SK-N-SH (cell line): ENCODE results near the gene INPP5A.

GRCh38 chr10:131903432-131903971 lies 2.7 kb downstream of the PPP2R2D start:
- RRBS: no CpG with 5 or more reads among the region's 7 CpGs
CAGE:
- cytosol, long polyA plus RNA: no peak
- long polyA plus RNA: no peak
- nucleus, long polyA plus RNA: no peak

DNA sequence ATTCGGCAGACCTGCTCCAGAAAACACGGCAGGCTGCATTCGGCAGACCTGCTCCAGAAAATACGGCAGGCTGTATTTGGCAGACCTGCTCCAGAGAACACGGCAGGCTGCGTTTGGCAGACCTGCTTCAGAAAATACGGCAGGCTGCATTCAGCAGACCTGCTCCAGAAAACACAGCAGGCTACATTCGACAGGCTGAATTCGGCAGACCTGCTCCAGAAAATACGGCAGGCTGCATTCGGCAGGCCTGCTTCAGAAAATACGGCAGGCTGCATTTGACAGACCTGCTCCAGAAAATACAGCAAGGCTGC lies 38.6 kb downstream of the PPP2R2D start:
- RRBS: no CpG with 5 or more reads among the region's 12 CpGs
CAGE:
- cytosol, long polyA plus RNA: no peak
- long polyA plus RNA: no peak
- nucleus, long polyA plus RNA: no peak

DNA sequence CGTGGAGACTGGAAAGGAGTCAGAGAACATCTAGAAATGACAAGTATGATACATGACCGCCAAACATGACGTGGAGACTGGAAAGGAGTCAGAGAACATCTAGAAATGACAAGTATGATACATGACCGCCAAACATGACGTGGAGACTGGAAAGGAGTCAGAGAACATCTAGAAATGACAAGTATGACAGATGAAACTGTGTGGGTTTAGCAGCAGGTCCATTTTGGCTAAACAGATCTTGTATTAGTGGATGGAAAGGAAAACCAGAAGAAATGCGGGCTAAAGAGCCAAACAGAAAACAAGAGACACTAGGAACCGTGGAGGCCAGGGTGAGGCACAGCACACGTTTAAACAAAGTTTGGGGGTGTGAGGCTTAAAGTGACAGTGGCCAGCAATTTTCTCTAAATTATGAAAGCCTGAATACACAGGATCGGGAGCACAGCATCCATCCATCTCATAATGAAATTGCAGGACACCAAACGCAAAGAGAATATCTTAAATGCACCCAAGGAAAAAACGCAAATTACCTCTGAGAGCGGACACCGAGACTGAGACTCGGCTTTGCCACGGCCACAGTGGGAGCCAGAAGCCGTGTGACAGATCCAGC lies 31.7 kb downstream of the BNIP3 start:
- RRBS: no CpG with 5 or more reads among the region's 16 CpGs
CAGE:
- cytosol, long polyA plus RNA: no peak
- long polyA plus RNA: no peak
- nucleus, long polyA plus RNA: no peak

DNA sequence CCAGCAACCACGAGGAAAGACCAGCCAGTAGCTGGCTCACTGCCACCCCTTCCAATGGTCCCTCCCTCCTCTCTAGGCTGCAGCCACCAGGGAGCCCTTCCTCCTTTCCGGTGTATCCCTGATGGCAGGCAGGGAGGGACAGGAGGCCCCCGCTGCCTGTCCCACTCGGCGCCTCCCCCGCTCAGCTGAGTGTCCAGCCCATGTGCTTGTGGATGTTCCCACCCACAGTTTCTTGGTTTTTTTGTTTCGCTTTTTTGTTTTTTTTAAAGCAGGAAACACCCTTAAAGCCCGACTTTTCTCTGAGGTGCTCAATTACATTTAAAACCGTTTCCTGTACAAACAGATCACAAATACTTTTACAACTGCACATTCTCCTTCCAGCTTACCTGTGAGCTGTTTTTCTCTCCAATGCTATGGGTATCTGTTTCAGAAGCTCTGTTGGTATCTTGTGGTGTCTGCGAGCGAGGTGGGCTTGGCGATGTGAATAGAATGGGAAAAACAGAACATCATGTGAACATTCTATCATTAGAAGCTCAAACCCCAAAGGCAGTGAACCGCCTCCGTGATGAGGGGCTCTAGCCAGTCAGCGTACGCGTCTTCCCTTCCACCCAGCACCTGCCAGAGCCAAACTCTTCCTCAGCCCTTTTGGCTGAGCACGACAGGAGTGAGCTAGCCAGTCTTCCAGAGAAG lies 8.9 kb downstream of the BNIP3 start:
- RRBS: no CpG with 5 or more reads among the region's 18 CpGs
CAGE:
- cytosol, long polyA plus RNA: no peak
- long polyA plus RNA: no peak
- nucleus, long polyA plus RNA: no peak

- RRBS: 0% methylated on average over 2 of the region's 29 CpGs
CAGE:
- cytosol, long polyA plus RNA: no peak
- long polyA plus RNA: no peak
- nucleus, long polyA plus RNA: no peak
Observed at GRCh38 chr10:132036869-132037176, 28.9 kb upstream of the JAKMIP3 start.

DNA sequence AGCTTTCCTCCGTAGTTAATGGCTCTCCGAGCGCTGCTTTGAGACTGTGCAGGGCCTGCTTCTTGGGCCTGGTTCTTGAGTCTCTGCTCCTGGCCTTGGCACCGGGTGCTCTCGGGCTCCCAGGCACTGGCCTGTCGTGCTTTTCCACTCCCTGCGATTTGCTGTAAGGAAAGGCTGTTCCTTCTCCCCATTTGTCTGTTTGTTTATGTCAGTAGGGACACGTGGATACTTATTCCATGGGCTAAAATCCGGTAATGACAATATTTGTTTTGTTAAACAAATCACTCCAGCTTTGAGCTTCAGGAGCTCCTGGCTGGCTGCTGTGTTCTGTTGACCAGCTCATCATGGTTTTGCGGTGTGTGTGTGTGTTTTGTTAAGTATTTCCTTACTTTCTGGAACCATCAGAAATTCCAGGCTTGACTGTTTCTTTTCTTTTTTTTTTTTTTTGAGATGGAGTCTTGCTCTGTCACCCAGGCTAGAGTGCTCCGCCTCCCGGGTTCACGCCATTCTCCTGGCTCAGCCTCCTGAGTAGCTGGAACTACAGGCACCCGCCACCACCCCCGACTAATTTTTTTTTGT lies 17.4 kb upstream of the JAKMIP3 start:
- RRBS: no CpG with 5 or more reads among the region's 15 CpGs
CAGE:
- cytosol, long polyA plus RNA: no peak
- long polyA plus RNA: no peak
- nucleus, long polyA plus RNA: no peak

DNA sequence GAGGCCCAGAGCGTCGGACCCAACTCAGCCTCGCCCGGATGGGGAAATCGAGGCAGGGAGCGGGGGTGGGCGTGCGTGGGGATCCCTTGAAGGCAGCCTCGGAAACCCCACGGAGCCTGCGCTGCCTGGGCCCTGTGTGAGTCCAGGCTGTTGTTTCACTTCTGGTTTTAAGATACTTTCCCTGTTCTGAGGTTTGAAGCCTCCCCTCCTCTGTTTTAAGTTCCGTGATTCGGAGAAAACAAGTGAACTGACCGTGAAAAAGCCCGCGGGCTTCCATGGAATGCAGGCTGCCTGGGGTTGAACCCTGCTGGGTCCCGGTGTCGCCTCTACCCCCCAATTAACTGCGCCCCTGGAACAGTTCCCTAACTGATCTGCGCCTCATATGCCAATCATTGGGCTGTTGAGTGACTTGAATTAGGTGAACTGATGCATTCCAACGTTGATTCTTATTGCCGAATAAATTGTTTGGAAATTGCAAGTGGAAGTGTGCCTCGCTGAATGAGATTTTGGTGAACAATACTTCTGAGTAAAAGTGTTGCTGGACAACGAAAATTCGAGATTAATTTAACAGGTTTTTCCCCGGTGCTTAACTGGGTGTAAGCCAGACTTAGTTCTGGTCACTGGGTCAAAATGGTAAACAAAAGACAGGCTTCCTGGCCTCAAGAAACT lies 542 bp downstream of the LRRC27 start:
- RRBS: no CpG with 5 or more reads among the region's 26 CpGs
CAGE:
- cytosol, long polyA plus RNA: no peak
- long polyA plus RNA: no peak
- nucleus, long polyA plus RNA: no peak

DNA sequence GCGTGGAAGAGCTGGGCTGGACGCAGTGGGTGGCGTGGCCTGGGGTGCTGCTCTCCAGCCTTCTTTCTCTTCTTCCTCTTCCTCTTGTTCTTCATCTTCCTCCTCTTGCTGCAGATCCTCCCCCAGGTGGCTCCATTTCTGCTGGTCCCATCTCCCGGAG lies 23.2 kb downstream of the PWWP2B start:
- RRBS: no CpG with 5 or more reads among the region's 4 CpGs
CAGE:
- cytosol, long polyA plus RNA: no peak
- long polyA plus RNA: no peak
- nucleus, long polyA plus RNA: no peak

GRCh38 chr10:132430007-132430556 lies 33.1 kb downstream of the PWWP2B start:
- RRBS: no CpG with 5 or more reads among the region's 8 CpGs
CAGE:
- cytosol, long polyA plus RNA: no peak
- long polyA plus RNA: no peak
- nucleus, long polyA plus RNA: no peak

GRCh38 chr10:132434156-132434804 lies 37.3 kb downstream of the PWWP2B start:
- RRBS: 100% methylated on average over 4 of the region's 16 CpGs
CAGE:
- cytosol, long polyA plus RNA: no peak
- long polyA plus RNA: no peak
- nucleus, long polyA plus RNA: no peak

DNA sequence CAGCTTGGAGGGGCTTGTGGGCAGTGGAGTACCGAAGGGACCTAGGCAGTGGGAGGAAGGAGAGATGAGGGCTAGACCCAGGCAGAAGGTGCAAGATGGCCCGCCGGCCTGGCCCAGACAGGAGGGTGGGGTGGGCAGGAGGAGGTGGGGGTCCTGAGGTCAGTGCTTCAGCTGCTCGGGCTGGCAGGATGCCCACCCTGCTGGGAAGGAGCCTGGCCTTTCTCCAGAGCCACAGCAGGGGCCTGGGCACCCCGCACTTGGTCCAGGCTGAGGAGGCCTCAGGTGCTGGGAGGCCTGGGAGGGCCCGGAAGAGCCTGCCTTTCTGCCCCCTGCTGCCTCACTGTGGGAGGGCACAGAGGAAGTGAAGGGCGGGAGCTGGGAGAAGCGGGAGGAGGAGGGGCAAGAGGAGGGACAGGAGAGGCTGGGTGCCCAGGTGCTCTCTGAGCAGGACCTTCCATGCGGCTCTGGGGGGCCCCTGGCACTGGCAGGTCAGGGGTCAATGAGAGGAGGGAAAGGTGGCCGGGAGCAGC lies 49.7 kb downstream of the PWWP2B start:
- RRBS: 55% methylated on average over 1 of the region's 10 CpGs
CAGE:
- cytosol, long polyA plus RNA: no peak
- long polyA plus RNA: no peak
- nucleus, long polyA plus RNA: no peak

DNA sequence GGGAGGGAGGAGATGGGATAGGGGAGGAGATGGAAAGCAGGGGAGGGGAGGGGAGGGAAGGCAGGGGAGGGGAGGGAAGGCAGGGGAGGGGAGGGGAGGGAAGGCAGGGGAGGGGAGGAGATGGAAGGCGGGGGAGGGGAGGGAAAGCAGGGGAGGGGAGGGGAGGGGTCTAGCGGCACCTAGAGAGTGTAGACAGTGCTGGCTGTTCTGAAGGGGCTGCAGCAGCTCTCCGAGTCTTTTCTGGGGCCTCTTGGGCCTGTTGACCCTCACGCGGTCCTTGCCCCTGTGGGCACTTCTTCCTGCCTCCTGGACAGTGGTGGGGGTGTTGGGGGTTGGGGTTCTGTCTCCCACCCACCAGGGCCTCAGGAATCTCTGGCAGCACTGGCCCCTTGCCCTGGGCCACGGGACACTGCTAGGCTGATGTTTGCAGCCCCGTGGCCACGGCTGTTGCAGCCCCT lies 69.0 kb upstream of the INPP5A start:
- RRBS: no CpG with 5 or more reads among the region's 8 CpGs
CAGE:
- cytosol, long polyA plus RNA: no peak
- long polyA plus RNA: no peak
- nucleus, long polyA plus RNA: no peak

- RRBS: no CpG with 5 or more reads among the region's 8 CpGs
CAGE:
- cytosol, long polyA plus RNA: no peak
- long polyA plus RNA: no peak
- nucleus, long polyA plus RNA: no peak
Observed at GRCh38 chr10:132480268-132480617, 57.3 kb upstream of the INPP5A start.

DNA sequence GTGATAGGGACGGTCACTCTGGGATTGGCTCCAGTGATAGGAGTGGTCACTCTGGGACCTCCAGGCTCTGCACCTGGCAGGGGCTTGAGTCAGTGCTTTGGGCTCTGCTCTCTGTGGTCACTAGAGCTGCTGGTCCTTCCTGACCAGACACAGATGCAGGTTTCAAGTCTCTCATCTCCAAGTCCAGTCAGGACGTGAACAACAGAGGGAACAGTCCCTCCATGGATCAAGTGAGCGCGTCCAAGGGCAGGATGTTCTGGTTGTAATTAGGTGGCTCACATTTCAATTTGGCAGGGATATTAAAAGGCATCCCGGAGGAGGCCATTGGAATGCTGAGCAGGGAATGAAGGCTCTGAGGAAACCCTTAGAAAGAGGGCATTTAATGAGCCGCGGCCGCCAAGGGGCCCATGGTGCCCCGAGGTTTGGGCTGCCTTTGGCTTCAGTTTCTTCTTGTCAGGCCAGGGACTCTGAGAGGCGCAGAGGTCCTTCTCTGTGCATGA lies 30.9 kb upstream of the INPP5A start:
- RRBS: no CpG with 5 or more reads among the region's 10 CpGs
CAGE:
- cytosol, long polyA plus RNA: no peak
- long polyA plus RNA: no peak
- nucleus, long polyA plus RNA: no peak

- RRBS: 71% methylated on average over 7 of the region's 17 CpGs
CAGE:
- cytosol, long polyA plus RNA: no peak
- long polyA plus RNA: no peak
- nucleus, long polyA plus RNA: no peak
Observed at GRCh38 chr10:132520404-132520867, 17.2 kb upstream of the INPP5A start.

DNA sequence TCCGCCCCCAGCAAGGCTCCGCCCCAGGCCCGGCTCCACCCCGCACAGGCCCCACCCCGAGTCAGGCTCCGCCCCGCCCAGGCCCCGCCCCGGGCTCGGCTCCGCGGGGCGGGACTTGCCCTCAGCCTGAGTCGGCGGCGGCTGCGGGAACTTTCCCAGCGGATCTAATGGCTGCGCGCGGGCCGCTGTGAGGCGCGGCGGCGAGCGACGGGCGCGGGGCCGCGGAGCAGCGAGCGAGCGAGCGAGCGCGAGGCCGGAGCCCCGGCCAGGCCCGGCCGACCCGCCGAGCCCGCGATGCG lies at the start of gene INPP5A:
INPP5A (plus strand) TSS at position 114 of the 299 bp plus-strand sequence.
- RRBS: 3% methylated on average over 7 of the region's 47 CpGs
CAGE:
- cytosol, long polyA plus RNA: no peak
- long polyA plus RNA: no peak
- nucleus, long polyA plus RNA: no peak

DNA sequence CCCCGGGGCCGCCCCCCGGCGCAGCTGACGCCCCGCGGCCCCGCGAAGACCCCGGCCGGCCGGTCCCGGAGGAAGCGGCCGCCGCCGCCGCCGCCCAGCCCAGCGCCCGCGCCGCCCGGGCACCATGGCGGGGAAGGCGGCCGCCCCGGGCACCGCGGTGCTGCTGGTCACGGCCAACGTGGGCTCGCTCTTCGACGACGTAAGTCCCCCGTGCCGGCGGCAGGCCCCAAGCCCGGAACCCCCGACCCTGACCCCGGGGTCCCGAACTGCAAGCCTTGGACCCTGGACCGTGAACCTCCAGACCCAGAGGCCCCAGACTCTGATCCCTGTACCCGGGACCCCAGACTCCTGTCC lies 363 bp downstream of the INPP5A start:
- RRBS: 2% methylated on average over 35 of the region's 45 CpGs
CAGE:
- cytosol, long polyA plus RNA: no peak
- long polyA plus RNA: no peak
- nucleus, long polyA plus RNA: no peak

GRCh38 chr10:132556078-132556498 lies 18.5 kb downstream of the INPP5A start:
- RRBS: no CpG with 5 or more reads among the region's 9 CpGs
CAGE:
- cytosol, long polyA plus RNA: no peak
- long polyA plus RNA: no peak
- nucleus, long polyA plus RNA: no peak

- RRBS: 98% methylated on average over 3 of the region's 18 CpGs
CAGE:
- cytosol, long polyA plus RNA: no peak
- long polyA plus RNA: no peak
- nucleus, long polyA plus RNA: no peak
Observed at GRCh38 chr10:132592677-132593393, 55.2 kb downstream of the INPP5A start.

DNA sequence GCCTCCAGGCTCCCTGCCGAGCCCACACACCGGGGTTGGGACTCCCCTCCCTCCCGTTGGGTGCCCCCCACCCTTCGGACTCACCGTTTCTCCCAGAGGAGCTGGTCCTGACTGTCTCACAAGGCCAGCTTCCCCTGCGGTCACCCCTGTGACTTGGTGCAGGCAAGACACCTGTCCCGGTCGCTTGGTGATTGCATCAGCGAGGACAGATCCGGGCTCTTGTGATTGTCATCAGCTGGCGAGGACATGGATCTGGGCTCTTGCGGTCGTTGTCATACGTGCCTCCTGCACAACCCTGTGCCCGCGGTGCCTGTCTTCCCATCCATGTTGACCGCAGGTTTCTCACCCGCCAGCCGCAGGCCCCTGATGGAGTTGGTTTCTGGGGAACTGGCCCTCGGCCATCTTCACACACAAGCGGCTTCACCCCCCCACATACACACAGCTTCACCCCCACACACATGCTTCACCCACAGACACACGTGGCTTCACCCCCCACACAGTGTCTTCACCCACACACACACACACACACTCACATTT lies 82.9 kb downstream of the NKX6-2 start:
- RRBS: 96% methylated on average over 2 of the region's 22 CpGs
CAGE:
- cytosol, long polyA plus RNA: no peak
- long polyA plus RNA: no peak
- nucleus, long polyA plus RNA: no peak